Brain (tissue), 1 donor: Measurements from ENCODE around the gene UBE2N.

GRCh38 chr12:92142386-92143140 lies 3.1 kb downstream of the BTG1 start:
- RRBS = no CpG with 5 or more reads among the region's 4 CpGs

DNA sequence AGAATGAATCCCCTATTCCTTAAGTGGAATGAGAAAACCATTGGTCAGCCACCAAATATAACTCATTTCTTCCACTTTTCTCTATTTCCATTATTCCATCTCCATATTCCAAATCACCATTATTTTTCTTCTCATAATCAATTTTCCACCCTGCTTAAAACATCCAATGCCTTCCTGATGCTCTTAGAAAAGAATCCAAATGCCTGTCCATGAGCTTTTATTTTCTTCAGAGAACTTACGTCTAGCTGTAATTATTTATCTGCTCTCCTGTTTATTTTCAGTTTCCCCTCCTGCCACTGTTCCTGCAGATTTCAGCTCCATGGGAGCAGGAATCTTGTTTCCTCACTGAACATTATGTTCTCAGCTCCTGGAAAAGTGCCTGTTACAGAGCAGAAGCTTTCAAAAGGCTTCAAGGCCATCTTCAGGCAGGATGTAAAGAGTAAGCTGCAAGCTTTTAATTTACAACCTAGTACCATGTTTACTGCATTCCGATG lies 98.3 kb upstream of the BTG1 start:
- RRBS = no CpG with 5 or more reads among the region's 2 CpGs

DNA sequence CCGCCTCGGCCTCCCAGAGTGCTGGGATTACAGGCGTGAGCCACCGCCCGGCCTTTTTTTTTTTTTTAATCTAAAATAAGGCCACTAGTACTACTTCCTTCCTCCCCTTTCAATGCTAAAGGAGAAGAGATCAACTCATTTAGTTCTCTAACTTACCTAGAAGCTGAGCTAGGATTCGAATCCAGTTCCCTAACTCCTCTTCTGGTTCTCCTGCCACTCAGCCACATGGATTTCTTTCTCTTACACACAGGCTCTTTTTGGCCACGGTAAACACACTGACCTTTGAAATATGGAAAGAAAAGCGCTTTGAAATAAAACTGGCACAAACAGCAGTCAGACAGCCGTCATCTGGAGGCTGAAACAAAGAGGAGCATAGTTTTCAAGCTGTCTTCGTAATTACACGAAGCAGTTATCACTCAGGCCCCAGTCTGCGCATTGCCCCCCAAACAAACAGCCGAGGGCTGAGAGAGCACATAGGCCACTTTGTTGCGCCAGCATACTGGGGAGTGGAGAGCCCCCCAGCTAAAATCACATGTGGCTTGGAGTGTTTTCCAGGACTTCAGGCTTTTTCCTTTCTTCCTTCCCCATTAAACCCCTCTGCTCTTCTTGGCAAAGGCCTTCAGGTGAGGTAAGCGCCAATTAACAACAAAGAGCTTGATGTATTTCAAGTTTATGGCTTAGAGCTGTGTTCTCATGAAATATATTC lies 142.8 kb upstream of the BTG1 start:
- RRBS = no CpG with 5 or more reads among the region's 15 CpGs

GRCh38 chr12:92360288-92360893 lies 214.7 kb upstream of the BTG1 start:
- RRBS = no CpG with 5 or more reads among the region's 2 CpGs

- RRBS = no CpG with 5 or more reads among the region's 3 CpGs
These were observed 219.7 kb upstream of the BTG1 start for GRCh38 chr12:92365212-92365864.

DNA sequence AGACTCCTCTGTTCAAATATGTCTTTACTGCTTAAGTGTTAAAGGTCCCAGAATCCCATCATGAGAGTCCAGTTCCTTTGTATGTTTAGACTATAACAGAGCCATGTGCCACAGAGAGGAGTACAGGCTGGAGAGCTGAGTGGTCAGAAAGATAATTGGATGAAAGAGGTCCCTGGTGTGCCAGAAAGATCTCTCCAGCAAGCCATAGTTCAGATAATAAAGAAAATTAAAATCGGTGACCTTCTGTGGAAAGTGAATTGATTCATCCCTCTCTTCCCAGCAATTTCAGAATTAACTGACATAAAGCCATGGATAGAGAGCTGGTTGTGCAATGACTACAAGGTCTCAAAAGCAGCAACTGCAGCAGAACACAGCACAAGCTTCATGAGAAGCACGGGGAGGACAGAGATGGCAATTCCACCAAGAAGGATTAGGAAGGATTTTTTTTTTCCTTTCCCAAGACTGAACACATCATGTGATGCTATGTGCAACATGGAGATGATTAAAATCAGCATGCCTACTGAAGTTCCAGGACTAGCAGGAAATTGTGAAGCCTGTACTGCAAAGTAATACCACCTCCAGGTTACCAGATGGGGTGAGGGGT lies 154.9 kb upstream of the PLEKHG7 start:
- RRBS = no CpG with 5 or more reads among the region's 2 CpGs

DNA sequence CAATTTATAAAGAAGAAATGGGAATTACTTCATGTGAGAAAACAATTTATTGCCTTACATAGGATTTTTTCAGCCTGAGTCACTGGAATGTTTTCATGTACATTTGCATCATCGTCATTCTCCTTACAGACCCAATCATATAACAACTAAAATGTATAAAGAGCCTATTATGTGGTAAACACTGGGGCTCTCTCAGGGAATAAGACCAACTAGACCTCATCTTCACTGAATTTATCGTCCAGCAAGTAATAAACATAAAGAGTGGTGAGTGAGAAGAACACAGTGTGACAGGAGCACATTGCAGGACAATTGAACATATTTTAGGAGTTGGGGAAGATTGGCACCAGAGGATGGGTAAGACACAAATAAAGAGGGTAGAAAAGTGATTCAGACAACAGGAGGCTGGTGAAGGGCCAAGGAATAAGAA lies 100.2 kb upstream of the PLEKHG7 start:
- RRBS = no CpG with 5 or more reads among the region's 2 CpGs

DNA sequence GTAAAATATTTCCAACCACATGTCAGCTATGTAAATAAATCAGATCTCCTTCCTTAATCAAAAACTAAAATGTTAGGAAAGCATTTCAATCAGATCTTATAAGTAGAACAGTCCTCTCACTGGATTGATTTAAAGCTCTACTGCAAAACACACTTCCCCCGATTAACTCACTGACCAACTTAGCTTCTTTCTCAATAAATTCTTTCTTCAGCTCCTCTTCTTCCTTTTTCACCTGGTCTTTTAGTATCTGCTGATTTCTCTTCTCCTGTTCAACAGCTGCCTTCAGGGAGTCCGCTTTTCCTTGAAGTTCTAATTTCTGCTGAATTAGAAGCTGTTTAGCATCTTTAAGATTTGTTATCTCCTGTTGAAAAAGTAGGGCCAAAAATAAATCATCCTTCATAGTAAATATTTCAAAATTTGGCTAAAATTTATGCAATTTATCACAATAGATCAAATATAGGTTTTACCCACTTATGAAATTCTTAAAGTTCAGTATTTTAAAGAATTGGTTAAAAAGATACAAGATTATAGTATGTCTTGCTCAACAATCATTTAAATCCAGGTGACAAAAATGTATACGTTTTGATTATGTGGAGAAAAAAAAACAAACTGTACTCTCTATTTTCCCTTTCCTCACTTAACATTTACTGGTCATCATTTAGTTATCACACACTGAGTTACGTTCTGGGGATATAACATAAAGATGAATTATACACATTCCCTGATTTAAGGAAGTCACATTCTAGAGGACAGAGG lies 76.3 kb downstream of the PLEKHG7 start:
- RRBS = no CpG with 5 or more reads among the region's 4 CpGs

- RRBS = no CpG with 5 or more reads among the region's 1 CpG
These were observed 77.3 kb downstream of the PLEKHG7 start for GRCh38 chr12:92780121-92780470.

GRCh38 chr12:92824089-92824460 lies 105.0 kb downstream of the EEA1 start:
- RRBS = no CpG with 5 or more reads among the region's 1 CpG

GRCh38 chr12:92973401-92974094 lies 44.5 kb upstream of the EEA1 start:
- RRBS = no CpG with 5 or more reads among the region's 6 CpGs

DNA sequence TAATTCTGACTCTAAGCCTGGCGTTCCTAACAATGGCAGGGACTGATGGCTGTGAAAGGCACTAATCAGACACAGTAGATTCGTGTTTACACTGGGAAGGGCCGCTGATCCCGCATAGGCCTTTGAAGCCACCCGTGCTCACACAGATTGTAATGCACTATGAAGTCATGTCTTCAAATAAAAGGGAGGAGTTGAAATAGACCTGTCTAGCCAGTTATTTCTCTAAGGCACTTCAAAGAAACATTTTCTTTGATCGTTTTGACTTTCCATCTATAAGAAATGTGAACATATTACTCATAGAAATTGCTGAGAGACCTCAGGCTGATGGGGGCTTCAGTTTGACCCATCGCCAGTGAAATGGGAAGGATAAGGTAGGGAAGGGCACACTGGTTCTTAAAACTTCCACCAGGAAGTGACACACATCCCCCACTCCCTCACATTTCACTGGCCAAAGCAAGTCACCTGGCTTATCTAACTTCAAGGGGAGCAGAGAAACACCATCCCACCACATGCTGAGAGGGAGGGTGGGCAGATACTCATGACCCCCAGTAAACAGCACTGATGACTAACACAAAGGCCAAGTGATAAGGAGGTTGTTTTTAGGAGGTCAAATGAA lies 91.4 kb upstream of the EEA1 start:
- RRBS = no CpG with 5 or more reads among the region's 7 CpGs

GRCh38 chr12:93361533-93362052 lies 16.1 kb upstream of the NUDT4 start:
- RRBS = no CpG with 5 or more reads among the region's 4 CpGs

DNA sequence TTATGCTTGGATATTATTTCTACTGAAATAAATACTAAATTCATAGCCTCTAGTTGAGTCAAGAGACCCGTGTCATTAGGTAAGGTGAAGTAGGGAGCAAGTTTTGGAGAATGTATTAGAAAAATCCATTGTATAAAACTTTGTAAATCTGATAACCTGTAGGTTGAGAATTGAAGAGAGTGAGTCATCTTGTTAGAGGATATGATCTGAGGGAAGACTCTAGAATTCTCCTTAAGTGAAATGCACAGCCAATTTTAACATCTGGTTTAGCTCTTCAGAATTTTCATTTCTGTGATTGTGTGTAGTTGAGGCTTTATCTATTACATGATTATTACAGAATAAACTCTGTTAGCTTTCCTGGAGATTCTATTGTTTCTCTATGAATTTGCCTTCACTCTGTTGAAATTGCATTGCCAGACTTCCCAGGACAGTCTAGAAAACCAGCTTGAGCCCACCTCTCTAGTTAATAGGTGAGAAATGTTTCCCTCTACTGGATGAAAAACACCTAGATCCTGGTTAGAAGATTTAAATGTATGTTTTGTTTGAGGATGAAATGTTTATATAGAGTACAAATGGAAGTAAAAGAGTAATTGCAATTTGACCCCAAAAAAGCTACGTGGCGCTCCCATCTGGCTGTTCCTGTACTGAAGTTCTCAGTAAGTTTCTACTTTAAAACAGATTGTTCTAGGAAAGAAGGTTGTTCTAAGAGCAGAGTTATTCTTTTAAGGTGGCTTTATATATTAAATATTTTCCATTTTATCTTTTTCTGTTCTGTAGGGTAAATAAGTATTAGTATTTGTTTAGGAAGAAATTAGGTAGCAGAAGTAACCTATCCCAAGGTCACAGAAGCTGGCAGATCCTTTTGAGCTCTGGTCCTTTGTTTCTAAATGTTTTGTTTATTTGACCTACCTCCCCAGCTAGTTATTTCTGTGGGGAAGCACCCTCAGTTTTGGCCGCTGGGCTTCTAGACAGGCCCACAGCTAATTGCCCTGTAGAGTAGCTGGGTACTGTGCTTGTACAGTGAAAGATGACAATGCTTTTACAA lies 3.0 kb downstream of the NUDT4 start:
- RRBS = no CpG with 5 or more reads among the region's 4 CpGs

DNA sequence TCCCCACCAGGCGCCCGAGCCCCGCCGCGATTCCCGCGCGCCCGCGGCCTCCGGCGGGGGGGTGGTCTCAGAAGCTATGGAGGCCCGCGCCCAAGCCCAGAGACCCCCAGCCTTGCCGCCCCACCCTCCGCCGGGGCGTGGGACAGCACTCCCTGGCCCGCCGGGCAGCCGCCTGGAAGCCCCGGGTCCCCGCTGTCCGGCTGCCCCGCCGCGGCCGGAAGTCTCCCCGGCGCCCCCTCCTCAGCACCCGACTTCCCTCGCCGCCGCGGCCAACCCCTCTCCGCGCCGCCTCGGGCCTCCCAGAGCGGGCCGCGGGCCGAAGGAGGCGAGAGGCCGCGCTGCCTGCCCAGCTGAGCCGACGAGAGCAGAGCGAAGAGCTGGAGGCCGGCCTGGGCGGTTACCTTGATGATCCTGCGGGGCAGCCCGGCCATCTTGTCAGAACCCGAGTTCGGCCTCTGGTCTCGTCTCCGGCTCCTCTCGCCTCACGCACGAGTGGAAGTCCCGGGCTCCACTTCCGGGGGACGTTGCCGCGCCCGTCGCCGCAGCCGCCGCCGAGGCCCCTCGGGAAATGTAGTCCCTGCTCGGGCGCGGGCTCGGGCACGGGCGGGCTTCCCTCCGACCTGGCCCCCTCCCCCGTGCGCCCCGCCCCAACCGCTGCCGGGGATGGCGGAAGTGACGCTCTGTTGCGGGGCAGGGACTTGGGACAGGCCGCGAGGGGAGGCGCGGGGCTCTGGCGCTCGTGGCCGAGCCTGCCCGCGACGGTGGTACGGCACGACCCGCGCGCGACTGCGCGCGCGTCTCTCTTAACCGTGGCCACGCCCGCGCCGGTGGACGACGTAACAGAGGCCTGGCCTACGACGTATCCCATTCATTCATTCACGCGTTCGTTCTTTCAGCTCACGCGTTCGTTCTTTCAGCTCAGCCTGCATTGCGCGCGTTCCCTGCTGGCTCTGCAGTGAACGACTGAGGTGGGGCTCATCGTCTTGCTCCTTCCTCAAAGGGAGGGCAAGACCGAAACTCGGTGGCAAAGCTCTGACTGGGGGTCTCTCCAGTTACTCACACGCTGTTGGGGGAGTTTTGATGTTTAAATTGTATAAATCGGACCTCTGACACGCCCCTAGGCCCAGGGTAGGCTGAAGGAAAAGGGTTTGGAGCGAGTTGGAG lies at the start of gene UBE2N:
Gene UBE2N, minus strand, starts transcription at position 494 of the 1,164 bp plus-strand sequence.
- RRBS = 2% methylated on average over 11 of the region's 133 CpGs

DNA sequence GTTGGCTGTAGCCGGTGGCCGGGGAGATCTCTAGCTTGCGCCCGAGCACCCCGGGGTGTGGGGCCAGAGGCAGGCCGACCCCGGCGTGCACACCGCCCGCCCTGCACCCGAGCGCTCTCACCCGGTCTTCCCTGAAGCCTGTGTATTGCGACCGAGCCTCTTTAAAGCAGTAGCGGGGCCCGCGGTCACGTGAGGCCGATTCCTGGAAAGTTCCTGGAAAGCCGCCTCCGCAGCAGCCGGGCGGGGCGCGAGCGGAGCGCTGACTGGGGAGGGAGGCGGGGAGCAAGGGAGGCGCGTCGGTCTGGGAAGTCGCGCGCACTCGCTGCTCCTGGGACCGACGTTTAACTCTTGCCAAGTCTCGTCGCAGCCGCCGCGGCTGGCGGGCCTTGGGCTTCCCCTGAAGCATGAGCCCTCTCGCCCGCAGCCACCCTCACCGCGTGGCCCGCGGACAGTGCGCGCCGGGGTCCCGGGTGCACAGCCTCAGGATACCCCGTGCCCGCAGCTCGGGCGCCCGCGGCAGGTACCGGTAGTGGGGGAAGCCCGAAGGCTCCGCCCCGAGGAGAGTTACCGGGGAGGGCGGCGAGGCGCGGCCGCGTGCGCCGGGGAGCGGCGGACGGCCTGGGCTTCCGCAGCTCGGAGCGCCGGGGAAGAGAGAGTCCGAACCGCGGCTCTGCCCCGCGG lies 1.6 kb upstream of the SOCS2 start:
- RRBS = 2% methylated on average over 23 of the region's 85 CpGs

DNA sequence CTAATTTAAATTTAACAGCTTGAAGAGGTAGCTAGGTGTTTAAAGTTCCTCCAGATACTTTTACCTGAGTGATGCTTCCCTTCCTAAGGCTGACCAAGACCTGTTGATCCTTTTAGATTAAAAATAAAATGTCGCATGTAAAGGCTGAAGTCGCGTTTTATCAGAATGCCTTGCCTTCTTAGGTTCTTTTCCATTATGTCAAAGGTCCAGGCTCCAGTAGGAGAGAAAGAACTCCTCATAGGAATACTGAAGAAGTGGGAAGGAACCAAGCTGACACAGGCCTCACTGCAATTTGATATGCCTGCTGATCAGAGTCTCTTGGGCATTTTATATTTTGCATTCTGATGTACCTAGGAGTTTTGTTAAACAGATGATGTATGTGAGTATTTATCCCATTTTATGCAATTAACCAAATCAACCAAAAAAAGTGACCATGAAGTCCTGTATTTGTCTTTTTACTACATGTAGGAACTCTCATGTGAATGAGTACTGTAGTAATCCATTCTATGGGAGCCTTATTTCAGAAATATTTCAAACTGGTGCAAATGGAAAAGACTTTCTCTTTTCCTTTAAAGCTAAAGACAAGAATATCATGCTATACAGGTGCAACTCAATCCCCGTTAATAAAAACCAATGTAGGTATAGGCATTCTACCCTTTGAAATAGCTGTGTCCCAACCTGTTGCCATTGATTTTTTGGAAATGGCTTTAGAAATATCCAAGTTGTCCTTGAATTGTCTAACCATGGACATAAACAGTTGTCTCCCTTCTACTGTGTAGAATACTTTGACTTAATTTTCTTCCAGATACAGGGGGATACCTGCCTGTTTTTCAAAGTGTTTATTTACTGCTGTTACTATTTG lies 3.1 kb downstream of the SOCS2 start:
- RRBS = no CpG with 5 or more reads among the region's 4 CpGs

DNA sequence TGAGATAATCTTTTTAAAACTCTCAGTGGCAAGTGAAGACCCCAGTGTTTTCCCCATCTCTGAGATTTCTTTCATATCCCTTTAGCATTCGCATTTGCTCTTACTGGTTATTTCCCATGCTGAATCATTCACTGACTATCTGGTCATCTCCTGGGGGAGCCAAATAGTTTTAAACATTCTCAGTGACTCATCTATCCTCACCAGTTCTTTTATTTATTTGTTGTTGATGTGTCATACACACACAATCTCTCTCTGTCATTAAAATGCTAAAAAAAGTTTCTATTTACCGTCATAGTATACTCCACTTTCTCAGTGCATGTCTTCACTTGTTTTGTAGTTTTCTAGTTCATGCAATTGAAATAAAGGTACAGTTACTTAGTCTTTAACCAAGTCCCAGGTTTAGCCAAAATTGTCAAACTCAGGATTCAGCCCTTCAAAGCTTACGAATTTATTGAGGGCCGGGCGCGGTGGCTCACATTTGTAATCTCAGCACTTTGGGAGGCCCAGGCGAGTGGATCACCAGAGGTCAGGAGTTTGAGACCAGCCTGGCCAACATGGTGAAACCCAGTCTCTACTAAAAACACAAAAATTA lies 52.1 kb upstream of the CRADD start:
- RRBS = no CpG with 5 or more reads among the region's 7 CpGs

GRCh38 chr12:93699211-93699824 lies 22.1 kb downstream of the CRADD start:
- RRBS = no CpG with 5 or more reads among the region's 4 CpGs